Epithelial cell of proximal tubule (primary cell): ENCODE data around the genes DNAJC3 and HS6ST3.

DNA sequence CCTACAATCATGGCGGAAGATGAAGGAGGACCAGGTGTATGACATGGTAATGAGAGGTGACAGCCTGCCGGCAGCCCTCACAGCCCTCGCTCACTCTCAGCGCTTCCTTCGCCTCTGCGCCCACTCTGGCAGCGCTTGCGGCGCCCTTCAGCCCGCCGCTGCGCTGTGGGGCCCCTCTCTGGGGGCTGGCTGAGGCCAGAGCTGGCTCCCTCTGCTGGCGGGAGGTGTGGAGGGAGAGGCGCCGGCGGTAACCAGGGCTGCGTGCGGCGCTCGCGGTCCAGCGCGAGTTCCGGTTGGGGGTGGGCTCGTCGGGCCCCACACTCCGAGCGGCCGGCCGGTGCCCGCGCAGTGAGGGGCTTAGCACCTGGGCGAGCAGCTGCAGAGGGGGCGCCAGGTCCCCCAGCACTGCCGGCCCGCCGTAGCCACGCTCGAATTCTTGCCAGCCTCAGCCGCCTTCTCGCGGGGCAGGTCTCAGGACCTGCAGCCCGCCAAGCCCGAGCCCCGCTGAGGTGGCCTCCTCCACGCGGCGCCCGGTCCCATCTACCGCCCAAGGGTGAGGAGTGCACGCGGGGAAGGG is 879.1 kb upstream of the SLITRK5 start:
- RAMPAGE, long total RNA, result no peak
- RRBS, result 92% methylated on average over 8 of the region's 52 CpGs

GRCh38 chr13:86909374-86909731 is 761.8 kb upstream of the SLITRK5 start:
- RAMPAGE, long total RNA, result no peak
- RRBS, result no CpG with 5 or more reads among the region's 7 CpGs

DNA sequence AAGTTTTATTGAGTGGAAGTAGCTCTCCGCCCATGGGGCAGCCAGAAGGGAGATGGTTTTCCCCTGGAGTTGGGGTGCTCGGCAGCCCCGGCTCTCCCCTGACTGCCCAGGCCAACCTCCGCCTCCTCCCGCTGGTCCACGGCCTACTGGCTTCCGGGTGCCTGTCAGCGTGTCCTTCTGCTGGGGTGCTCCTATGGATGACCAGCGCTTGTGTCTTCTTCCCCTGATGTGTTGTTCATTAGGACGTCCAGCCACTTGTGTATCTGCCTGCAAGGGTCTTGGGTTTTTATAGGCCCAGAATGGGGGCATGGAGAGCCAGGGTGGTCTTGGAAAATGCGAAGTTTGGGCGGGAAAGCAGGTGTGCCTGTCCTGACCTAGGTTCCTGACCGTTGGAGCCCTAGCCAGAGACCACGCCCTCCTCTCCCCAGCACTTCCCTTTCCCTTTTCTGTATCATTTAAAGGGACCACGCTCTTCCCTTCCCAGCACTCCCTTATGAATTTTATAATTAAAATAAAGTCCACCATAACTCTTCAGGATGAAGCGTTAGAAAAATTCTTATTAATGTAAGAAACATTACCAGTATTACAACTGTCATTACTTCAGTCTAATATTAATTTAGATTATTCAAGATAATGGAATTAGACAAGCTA is 139.8 kb downstream of the SLITRK5 start:
- RAMPAGE, long total RNA, result no peak
- RRBS, result 85% methylated on average over 5 of the region's 16 CpGs

DNA sequence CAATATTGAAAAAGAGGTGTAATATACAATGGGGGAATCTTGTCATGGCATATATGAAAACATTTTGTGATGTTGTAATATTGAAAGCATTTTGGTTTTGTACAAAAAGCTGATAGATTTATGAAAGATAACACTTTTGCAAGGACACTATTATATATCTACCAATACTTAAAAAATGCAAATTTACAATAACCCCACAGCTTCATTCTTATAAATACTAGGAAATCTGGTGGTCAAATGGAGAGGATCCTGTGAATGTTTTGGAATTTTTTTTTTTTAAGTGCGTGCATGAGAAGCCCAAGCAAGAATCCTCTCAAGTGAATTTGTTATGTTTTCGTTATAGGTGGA is 1263.0 kb downstream of the SLITRK5 start:
- RAMPAGE, long total RNA, result no peak
- RRBS, result no CpG with 5 or more reads among the region's 2 CpGs

- RAMPAGE, long total RNA, result no peak
- RRBS, result no CpG with 5 or more reads among the region's 7 CpGs
These were observed 242.9 kb upstream of the GPC5 start for GRCh38 chr13:91155336-91156113.

- RAMPAGE, long total RNA, result no peak
- RRBS, result no CpG with 5 or more reads among the region's 1 CpG
These were observed 44.8 kb upstream of the GPC5 start for GRCh38 chr13:91353517-91354085.

- RAMPAGE, long total RNA, result no peak
- RRBS, result no CpG with 5 or more reads among the region's 4 CpGs
These were observed 211.3 kb downstream of the GPC5 start for GRCh38 chr13:91609693-91610138.

GRCh38 chr13:94859236-94859768 is 147.0 kb upstream of the SOX21 start:
- RAMPAGE, long total RNA, result no peak
- RRBS, result no CpG with 5 or more reads among the region's 13 CpGs

DNA sequence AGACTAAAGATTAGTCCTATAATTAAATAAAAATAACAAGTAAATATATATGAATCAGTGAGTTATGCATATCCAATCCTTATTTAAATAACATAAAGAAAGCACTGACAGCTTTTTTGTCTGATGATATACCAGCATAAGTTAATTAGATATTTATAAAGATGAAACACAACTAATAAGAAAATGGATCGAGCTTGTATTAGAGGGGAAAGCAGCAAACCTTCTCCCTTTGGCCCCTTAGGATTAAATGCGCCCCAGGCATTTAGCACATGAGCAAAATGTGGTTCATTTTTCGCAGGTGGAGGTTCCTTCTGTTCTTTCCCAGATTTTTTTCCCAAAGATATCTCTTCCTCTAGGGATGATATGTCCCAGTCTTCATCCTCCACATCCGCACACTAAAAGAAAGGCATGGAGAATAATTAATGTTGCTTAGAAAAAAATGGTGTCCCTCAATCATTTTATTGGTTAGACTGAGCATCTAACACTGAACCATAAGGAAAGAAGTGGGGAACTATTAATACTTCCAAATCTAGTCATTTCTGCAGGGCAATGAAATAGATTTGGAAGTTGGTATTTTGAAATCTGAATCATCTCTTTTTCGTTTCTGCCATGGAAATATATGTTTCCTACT is 32.1 kb downstream of the CLDN10 start:
- RAMPAGE, long total RNA, result no peak
- RRBS, result no CpG with 5 or more reads among the region's 5 CpGs

- RAMPAGE, long total RNA, result no peak
- RRBS, result no CpG with 5 or more reads among the region's 14 CpGs
These were observed 40.3 kb downstream of the DZIP1 start for GRCh38 chr13:95604011-95604778.

GRCh38 chr13:95677080-95677775 is at the start of gene DNAJC3:
Gene DNAJC3, plus strand, starts transcription at chr13:95677139.
- RAMPAGE, long total RNA, result start-site peak on the plus strand at chr13:95677111-95677166, 409 and 59 reads in 2 replicates
- RRBS, result 2% methylated on average over 43 of the region's 63 CpGs

DNA sequence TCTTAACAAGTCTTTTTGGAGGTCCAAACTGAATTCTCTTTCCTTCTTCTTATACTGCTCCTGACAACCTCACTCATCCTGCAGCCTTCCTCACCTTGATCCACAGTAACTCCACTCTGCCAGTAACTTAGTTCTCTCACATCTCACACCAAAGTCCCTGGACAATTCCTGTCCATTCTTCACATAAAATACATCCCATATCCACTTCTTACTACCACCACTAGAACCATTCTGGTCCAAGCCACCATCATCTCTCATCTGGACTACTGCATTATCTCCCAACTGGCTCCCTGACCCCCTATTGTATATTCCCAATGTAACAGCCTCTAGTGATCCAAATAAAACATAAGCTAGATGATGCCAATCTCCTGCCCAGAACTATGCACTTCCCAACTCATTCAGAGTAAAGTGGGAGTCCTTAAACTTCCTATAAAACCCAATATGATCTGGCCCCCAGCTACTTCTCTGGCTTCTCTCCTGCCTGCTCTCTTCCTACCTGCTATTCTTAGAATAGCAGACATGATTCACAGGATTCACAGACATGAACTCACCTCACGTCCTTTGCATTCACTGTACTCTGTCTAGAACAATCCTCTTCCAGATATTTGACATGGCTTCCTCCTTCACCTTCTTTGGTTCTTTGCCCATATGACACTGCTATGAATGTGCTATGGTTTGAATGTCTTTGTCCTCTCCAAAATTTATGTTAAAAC is 155.2 kb downstream of the UGGT2 start:
- RAMPAGE, long total RNA, result no peak
- RRBS, result no CpG with 5 or more reads among the region's 1 CpG

GRCh38 chr13:96089653-96090280 is at the start of gene HS6ST3:
Gene HS6ST3, plus strand, starts transcription at chr13:96090107.
- RAMPAGE, long total RNA, result no peak
- RRBS, result 1% methylated on average over 21 of the region's 43 CpGs

DNA sequence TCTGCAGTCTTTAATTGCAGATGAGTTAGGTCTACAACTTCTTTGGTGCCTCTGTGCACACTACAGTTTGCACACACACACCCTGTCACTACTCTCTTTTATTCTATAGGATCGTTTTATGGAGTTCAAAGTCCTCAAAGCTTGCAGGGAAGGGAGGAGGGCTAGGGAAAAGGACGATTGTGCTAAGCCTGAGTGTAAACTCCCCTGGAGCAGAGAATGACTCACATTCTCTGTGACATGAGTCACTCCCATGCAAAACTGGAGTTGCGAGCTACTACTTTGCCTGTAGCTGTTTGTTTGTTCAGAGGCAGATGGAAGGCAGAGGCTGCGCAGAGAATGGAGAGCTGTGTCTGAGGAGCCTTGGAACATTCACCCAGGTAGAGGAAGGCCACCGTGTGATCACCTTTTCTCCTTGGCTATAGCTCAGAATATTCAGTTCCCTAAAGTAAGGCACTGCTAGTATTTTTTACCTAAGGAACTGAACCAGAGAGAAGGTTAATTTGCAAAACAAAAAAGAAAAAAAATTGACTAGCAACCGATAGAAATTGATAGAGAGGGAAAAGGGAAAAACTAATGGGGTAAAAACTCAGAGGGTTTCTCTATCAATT is 80.5 kb upstream of the MBNL2 start:
- RAMPAGE, long total RNA, result no peak
- RRBS, result no CpG with 5 or more reads among the region's 6 CpGs

DNA sequence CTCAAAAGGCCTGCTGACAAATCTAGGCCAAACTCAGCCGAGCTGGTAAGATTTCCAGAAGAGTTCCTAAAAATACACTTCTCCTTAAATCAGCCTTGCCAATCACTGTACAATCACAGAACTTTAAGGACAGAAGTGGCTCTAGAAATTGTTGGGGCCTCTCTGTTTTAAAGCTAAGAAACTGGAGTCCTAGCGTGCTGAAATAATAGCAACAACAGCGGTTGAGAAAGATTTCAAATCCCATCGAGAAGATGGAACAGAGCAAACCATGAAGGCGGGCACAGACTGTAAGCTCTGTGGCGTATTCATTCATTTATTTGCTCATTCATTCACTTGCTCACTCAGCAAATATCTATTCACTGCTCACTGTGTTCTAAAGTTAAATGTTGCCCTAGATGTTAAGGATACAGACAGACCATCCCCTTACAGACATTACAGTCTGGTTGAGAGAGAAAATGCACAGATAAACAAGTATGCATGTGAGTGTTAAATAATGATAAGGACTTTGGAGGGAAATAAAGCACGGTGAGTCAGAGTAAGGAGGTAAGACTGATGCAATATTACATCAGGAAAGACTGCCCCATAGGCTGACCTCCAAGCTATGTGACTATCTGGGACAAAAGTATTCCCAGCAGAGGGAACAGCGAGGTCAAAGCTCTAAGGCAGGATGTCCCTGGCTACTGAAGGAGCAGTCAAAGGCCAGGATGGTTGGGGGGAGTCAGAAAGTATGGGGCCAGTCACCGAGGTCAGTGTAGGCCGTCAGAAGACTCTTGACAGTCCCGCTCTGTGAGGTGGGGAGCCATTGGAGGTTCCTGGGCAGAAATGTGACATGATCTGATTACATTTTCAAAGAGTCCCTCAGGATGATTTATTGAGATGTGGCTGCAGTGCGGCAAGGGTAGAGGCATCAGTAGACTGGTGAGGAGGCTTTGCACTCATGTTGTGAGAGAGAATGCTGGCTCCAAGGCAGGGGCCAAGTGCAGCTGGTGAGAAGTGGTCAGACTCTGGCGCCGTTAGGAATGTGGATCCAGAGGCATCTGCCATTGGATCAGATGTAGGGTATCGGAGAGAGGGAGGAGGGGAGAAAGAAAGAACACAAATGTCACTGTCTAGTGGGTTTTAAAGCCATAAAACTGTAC is 37.8 kb downstream of the MBNL2 start:
- RAMPAGE, long total RNA, result no peak
- RRBS, result no CpG with 5 or more reads among the region's 15 CpGs

- RAMPAGE, long total RNA, result no peak
- RRBS, result no CpG with 5 or more reads among the region's 7 CpGs
These were observed 57.6 kb downstream of the MBNL2 start for GRCh38 chr13:97279574-97280281.

DNA sequence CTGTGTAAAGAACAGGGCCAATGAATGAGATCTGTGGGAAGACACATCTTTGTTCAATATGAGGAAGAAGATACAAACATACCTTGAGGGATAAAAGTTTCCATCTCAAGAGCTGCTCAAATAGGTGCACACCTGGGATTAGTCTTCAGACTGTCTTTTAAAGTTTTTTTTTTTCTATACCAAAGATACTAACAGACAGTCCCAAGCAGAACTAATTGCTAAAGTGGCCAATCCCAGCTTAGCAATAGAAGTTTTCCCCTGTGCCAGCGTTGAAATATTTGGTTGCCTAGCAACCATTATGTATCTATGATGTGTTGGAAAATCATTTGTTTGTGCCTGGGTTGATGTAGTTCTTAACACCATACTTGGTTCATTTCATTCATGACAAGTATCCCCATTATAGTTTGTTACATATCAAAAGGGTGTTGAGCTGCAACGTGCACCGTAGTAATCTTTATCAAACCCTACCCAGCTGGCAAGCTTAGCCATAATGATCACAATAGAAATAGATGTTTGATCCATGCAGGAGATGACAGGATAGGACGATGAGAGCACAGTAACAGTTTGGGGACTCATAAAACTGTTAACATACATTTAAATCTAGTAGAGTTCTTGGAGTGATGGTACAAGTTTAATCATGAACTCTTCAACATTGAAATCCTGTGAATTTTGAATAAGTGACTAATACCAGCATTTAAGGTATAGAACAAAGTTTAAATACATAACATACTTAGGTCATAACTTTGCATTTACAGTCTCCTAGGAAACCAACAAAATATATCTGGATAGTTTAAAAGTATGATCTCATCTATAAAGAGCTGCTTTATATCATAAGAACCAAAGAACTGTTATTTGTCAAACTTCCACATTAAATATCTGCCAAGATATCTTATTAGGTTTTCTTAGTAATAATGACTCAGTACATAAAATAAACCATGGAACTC is 73.3 kb downstream of the MBNL2 start:
- RAMPAGE, long total RNA, result no peak
- RRBS, result no CpG with 5 or more reads among the region's 4 CpGs

DNA sequence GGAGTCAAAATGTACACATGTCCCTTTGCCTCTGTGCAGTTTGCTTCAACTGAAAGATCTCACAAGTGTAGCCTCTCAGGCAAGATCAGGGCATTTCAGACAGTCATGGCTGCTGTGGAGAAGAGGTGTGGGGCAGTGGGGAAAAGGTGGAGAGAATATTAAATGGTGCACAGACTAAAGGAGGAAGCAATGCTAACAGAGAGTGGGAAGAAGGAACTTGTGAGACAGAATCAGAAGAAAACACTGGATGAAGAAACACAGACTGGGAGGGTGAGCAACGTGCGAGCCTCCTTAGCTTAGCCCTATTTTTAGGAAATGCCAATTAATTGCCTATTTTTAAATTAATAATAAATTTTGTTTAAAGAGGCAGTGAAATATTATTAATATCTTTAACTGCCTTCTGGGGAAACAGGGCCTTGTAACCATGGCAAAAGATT is 49.6 kb upstream of the RAP2A start:
- RAMPAGE, long total RNA, result no peak
- RRBS, result no CpG with 5 or more reads among the region's 2 CpGs

- RAMPAGE, long total RNA, result no peak
- RRBS, result no CpG with 5 or more reads among the region's 68 CpGs
These were observed 619 bp upstream of the RAP2A start for GRCh38 chr13:97433075-97434025.

- RAMPAGE, long total RNA, result no peak
- RRBS, result no CpG with 5 or more reads among the region's 4 CpGs
These were observed 22.1 kb downstream of the RAP2A start for GRCh38 chr13:97455939-97456605.